Metastatic Pancreatic Carcinoma in the Ovary (tissue), 1 donor: ENCODE data around the genes PRSS38 and GJC2.

DNA sequence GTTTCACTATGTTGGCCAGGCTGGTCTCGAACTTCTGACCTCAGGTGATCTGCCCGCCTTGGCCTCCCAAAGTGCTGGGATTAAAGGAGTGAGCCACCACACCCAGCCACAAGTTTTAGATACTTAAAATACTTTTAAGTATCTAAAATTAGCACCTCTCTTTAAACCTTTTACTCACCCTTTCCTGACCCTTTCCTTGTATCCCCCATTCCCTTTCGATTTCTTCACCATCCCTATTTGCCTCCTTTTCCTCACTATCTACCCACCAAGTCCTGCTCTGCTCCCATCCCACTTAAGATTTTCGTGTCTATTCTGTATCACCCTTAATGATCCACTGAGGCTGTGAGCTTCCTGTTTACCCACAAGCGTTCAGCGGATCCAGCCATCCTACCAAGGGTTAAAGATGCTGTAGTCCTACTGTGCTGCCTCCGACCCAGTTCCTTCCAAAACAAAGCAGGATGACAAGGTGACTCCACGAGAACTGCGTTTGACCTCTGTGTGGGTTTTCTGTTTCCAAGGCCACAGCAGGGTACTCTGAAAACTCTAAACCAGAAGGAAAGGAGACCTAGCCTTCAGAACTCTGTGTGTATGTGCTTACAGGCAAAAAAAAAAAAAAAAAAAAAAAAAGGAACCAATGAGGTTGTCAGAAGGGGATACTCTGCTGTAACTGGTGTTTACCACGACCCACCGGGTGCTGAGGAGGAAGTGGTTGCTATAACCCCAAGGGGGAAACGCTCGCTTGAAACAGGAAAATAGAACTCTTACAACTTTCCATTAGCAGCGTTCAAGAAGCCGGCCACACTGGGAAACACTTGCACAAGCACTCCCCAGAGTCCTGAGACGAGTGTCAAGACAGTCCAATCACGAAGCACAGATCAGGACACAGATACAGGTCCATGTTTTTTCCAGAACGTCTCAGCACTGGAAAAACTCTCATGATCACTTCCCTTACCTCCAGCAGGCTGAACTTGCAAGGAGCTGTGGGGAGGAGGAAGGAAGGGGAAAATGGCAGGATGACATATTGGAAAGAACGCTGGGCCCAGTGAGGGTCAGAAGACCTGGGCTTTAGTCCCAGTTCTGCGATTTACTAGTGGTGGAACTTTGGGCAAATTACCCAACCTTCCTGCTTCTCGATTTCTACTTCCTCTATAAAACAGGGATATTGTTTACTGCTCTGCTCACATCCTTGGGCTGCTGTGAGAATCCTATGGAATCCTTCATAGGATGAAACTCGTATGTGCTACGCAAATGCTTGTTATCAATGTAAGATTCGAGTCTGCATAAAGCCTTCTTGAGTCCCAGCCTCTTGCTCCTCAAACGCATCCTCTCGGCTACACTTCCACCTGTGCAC lies 64.1 kb downstream of the ITPKB start:
- PRO-cap, result bidirectional peak, plus-strand start at position 705 of the sequence, minus-strand start at position 582 of the sequence

GRCh38 chr1:226731345-226731937 lies 7.6 kb downstream of the ITPKB start:
- PRO-cap, result no peak

GRCh38 chr1:226882743-226883507 lies 12.5 kb downstream of the PSEN2 start:
- PRO-cap, result no peak

DNA sequence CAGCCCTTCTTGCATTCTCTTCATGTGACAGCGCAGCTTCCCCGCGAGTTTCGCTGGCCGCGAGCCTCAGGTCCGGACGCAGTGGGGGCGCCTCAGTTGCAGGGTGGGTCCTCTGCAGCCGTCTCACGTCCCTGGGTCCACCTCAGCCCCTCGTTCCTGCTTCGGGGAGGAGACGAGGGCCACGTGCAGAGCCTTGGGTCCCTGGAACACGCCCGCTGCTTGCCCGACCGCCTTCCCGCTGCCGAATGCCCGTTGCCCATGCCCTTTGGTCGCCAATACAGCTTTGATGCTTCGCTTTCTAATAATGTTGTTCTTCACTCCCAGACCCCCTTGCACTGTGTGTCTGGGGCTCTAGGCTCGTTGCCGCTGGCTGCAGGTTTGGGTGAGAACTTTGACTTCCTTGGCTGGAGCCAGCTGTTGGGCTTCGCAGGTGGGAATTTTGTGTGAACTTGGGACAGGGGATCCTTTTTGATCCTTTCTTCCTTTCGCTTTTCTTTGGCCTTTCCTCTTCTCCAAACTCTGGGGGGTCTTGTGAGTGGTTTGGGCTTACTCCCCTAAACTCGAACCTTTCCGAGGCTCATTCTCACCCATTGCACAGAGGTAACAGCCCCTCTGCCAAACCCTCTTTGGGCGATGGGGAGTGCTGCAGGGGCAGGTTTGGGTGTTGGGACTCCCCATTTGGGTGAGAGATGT lies 530 bp downstream of the COQ8A start:
- PRO-cap, result no peak

DNA sequence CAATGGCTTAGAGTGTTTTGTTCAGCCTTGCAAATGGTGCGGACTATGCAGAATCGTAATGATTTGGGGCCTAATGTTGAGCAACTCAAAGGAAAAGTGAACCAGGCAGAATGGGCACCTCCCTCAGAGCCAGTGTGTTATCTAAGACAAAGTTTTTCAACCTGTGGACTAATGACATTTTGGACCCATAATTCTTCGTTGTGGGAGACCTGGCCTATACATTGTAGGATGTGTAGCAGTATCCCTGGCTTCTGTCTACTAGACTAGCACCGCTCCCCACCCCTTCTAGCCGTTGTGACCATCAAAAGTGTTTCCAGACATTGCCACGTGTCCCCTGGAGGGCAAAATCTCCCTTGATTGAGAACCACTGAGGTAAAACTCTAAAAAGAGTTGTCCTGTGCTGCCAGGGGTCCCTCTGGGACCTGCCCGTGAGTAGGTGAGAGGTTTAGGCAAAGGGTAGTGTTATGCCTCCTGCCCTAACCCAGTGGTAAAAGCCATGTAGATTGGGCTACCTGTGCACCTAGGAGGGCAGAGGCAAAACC lies 1.8 kb downstream of the COQ8A start:
- PRO-cap, result no peak

- PRO-cap, result no peak
These were observed 25.1 kb downstream of the COQ8A start for GRCh38 chr1:226965196-226965660.

GRCh38 chr1:226988695-226989531 lies 48.8 kb downstream of the COQ8A start:
- PRO-cap, result no peak

GRCh38 chr1:227037088-227038068 lies 97.3 kb downstream of the COQ8A start:
- PRO-cap, result no peak

DNA sequence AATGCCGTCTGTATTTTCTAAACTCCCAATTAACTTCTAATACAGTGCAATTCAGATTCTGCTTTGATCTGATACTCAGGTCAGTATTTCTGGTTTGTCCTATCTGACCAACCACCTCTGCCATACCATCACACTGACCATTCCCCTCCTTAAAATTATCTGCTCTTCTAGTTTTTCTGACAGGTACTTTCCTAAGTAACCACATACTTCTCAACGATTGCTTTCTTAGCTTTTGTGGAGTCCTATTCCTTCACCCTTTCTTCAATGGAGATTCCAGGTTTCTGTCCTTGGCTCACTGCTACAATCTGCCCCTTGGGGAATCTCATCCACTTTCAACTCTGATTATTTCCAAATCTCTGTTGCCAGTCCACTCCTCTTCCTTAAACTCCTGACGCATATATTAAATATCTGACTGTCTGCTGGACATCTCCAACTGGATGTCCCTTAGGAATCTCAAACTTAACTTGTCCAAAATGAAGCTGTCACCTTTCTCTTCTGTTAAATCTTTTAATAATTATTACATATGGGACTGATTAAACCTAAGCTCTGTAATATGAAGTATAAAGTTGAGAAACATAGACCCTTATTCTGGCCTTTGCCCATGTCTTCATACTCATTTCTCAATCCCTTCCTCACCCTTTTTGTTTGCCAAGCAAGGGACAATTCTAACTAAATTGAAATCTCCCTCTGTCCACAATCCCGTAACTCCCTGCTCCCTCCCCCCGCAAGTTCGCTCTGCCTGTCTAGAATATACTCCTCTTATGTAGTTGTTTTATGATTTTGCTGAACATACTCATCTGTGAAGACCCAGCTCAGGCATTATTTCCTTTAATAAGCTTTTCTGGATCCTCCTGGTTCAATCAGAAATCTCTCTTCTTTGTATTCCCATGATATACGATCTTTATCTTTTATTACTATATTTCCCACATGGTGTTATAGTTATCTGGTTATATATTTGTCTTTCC lies 121.7 kb downstream of the COQ8A start:
- PRO-cap, result no peak

- PRO-cap, result no peak
These were observed 178.8 kb downstream of the CDC42BPA start for GRCh38 chr1:227139486-227139977.

DNA sequence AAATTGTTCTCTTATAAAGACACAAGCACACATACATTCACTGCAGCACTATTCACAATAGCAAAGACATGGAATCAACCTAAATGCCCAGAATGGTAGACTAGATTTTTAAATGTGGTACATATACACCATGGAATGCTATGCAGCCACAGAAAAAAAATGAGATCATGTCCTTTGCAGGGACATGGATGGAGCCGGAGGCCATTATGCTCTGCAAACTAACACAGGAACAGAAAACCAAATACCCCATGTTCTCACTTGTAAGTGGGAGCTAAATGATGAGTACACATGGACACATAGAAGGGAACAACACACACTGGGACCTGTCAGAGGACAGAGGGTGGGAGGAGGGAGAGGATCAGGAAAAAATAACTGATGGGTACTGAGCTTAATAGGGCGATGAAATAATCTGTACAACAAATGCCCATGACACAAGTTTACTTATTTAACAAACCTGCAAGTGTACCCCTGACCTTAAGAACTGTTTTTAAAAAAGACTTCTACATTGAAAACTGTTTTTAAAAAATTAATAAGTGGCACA lies 75.4 kb downstream of the CDC42BPA start:
- PRO-cap, result no peak

DNA sequence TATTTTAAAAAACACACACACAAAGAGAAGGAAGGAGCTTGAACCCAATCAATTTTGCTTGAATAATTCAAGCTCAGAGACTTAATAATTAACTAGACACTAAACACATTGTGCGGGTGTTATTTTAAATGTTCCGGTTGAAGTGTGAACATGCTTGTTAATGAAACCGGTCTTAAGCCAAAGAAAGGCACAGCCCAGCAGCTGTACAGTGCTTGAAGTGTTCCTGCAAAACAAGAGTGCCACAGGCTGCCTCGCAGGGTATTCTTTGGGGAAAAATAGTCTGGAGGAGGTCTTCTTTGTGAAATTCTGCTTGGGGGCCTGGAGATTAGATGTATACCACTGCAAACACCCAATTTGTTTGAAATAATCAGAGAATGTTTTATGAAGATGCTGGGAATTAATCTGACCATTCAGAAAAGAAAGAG lies 2.2 kb upstream of the CDC42BPA start:
- PRO-cap, result no peak

DNA sequence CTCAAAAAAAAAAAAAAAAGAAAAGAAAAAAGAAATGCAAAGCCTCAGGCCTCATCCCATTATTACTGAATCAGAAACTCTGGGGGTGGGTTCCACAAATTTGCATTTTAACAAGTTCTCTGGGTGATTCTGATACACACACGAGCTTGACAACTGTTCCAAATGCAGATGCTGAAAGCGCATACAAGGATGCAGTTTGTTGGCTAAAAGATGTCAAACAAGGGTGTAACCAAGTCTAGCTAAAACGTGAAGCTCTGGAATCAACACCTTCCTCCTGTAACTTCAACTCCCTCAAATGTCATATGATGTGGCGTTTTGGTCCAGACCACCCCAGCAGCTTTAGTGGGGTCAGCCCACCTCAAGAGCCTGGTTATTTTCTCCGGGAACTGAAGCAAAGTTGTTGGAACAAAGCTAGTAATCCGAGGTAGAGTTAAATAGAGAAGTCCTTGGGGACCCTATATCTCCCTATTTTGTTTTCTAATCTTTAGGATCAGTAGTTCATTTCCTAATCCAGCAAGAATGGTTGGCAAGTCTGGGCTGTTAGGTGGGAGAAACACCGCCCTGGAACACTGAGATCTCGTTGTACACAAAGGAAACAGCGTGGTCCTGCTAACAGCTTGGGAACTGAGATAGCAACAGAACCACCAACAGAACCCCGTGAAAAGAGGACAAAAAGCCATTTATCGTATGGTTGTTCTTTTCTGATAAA lies 121.7 kb upstream of the CDC42BPA start:
- PRO-cap, result no peak

- PRO-cap, result no peak
These were observed at the start of gene PRSS38 for GRCh38 chr1:227815638-227815837. TSS of gene PRSS38 (plus strand) at chr1:227815675.

DNA sequence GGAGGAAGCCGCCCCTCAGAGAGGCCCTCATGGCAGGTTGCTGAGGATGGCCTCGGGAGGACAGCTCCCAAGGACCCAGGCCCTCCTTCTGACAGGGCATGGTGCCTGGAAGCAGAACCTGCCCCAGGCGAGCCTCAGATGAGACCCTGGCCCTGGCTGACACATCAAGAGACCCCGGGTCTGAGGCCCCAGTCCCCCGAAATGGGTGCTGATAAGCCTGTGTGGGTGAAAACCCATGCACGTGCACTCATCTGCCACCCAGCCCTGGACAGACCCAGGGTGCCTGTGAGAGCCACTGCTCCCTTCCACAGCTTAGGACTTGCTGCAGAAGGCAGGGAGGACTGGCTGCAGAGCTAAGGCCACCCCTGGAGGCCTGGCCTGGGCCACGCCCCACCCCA lies 33.8 kb downstream of the WNT9A start:
- PRO-cap, result no peak

DNA sequence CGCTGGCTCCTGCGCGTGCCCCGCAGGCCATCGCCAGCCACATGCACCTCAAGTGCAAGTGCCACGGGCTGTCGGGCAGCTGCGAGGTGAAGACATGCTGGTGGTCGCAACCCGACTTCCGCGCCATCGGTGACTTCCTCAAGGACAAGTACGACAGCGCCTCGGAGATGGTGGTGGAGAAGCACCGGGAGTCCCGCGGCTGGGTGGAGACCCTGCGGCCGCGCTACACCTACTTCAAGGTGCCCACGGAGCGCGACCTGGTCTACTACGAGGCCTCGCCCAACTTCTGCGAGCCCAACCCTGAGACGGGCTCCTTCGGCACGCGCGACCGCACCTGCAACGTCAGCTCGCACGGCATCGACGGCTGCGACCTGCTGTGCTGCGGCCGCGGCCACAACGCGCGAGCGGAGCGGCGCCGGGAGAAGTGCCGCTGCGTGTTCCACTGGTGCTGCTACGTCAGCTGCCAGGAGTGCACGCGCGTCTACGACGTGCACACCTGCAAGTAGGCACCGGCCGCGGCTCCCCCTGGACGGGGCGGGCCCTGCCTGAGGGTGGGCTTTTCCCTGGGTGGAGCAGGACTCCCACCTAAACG lies 23.5 kb upstream of the ARF1 start:
- PRO-cap, result no peak

DNA sequence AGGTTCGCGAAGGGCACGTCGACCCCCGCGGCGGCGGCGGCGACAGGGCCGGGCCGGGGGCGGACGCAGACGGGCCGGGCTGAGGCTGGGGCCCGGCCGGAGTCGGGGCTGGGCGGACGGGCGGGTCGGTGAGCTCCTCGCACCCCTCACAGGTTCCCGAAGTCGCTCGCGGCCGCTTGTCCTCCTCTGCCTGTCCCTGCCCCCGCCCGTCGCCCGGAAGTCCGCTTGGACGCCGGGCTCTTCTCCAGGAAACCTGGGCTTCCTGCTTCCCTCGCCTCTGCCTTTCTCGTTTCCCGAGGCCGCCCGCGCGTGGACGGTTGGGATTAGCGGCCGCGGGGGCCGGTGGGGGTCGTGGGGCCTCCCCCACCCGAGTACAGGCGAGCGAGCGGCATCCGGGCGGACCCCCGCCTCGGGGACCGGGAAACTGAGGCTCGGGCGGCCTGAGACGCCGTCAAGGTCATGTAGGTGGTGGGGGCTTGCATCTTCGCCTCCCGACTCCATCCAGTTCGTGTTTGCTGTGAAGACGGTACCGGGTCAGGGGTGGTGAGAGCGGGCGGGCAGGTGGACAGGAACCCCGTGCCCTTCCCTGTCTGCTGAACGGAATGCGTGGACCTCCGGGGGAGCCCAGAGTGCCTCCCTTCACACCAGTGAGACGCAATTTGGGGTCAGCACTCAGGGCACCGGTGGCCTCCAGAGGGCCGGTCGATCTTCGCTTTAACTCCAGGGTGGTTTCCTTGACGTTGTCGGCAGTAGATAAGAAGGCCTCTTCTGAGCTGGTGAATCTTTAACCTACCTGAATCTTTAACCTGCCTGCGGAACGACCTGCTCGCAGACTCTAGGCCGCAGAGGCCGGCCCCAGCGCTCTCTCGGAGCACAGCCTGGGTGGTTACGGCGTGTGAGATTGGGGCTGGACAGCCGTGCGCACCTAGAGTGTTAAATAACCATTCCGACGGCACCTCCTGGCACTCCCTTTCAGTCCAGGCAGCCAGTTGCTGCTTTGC lies 641 bp downstream of the ARF1 start:
- PRO-cap, result bidirectional peak, plus-strand start at position 451 of the sequence, minus-strand start at position 215 of the sequence

DNA sequence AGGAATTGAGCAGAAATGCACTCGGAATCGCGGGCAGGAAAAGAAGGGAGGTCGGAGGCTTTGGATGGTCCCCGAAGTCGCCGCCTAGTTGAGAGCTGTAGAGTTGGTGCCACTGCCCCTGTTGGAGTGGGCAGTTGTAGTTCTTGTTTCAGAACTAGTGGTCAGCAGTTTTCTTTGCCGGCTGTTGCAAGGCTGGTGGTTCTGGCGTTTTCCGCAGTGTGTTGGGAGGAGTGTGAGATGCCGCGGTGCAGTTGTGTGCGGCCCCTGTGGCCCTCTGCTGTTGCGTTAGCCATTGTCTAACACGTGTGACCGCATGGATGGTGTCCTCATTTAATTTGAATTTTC lies 1.3 kb downstream of the ARF1 start:
- PRO-cap, result no peak

- PRO-cap, result no peak
These were observed 10.1 kb downstream of the ARF1 start for GRCh38 chr1:228092500-228093078.

- PRO-cap, result no peak
These were observed at the start of gene GJC2 for GRCh38 chr1:228149327-228150351. TSS of gene GJC2 (plus strand) at chr1:228149930.